Heart (tissue), 3 donors: Measurements from ENCODE around the gene CLIC6.

- RAMPAGE, long total RNA, 2 experiments, result no peak in any of the 2 experiments
Observed at GRCh38 chr21:33781266-33781679, 134.3 kb downstream of the ATP5PO start.

- RAMPAGE, long total RNA, 2 experiments, result no peak in any of the 2 experiments
Observed at GRCh38 chr21:33824490-33825035, 91.0 kb downstream of the ATP5PO start.

- RAMPAGE, long total RNA, 2 experiments, result no peak in any of the 2 experiments
Observed at GRCh38 chr21:33894752-33895178, 20.8 kb downstream of the ATP5PO start.

DNA sequence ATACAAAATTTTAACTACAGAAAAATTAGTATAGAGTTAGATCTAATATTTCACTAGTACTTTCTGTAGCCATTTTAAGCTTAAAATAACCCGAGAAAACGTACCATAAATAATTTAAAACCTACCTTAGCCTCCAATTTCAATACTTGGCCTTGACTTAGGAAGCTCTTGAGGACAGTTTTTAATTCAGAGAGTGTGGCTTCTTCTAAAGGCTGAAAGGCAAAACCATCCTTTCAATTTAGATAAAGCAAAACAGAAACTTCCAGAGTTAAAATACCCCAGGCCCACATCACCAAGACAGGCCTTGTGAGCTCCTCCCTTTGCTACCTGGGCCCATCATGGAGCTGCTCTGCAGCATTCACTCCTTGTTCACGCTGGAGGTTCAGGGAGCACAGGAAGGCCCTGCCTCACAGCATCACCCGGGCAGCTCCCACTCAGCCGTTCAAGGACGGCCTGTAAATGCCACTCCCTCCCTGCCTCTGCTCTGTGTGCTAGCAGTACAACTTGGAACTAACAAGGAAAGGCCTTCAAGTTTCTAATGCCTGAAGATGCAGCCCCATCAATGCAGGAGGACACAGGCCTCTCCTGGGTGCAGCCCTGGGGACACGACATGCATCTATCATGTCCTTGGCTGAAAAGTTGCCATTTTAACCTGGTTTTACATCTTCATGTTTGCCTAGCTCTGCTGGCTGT is 11.6 kb downstream of the ATP5PO start:
- RAMPAGE, long total RNA, 2 experiments, result no peak in any of the 2 experiments

DNA sequence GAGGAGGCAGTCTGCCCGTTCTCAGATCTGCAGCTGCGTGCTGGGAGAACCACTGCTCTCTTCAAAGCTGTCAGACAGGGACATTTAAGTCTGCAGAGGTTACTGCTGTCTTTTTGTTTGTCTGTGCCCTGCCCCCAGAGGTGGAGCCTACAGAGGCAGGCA is 15.2 kb upstream of the ATP5PO start:
- RAMPAGE, long total RNA, 2 experiments, result no peak in any of the 2 experiments

DNA sequence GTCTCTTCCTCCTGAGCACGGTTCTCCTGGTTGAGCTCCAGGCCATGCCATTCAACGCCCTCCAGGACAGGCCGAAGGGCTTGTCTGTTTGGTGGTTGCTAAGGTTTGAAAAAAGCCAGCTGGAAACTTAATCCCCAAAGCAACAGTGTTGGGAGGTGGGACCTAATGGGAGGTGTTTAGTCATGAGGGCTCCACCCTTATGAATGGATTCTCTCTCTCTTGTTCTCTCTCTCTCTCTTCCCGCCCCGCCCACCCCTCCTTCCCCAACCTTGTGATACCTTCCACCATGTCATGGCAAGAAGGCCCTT is 838 bp downstream of the KCNE1 start:
- RAMPAGE, long total RNA, 2 experiments, result no peak in any of the 2 experiments

GRCh38 chr21:34522006-34522783 is 10.2 kb upstream of the KCNE1 start:
- RAMPAGE, long total RNA, 2 experiments, result no peak in any of the 2 experiments

DNA sequence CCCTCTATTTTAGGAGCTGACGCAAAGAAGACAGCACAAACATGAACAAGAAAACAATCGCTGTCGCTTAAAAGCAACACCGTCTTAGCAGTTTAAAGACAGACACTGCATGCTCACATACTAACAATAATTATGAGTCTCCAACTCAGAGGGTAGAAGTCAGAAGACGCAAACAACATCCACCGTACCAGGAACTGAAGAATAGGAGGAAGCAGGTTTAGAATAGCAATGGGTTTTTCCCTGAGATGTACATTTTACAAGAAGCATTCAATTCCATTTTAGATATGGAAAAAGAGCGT is 34.5 kb upstream of the KCNE1 start:
- RAMPAGE, long total RNA, 2 experiments, result no peak in any of the 2 experiments

DNA sequence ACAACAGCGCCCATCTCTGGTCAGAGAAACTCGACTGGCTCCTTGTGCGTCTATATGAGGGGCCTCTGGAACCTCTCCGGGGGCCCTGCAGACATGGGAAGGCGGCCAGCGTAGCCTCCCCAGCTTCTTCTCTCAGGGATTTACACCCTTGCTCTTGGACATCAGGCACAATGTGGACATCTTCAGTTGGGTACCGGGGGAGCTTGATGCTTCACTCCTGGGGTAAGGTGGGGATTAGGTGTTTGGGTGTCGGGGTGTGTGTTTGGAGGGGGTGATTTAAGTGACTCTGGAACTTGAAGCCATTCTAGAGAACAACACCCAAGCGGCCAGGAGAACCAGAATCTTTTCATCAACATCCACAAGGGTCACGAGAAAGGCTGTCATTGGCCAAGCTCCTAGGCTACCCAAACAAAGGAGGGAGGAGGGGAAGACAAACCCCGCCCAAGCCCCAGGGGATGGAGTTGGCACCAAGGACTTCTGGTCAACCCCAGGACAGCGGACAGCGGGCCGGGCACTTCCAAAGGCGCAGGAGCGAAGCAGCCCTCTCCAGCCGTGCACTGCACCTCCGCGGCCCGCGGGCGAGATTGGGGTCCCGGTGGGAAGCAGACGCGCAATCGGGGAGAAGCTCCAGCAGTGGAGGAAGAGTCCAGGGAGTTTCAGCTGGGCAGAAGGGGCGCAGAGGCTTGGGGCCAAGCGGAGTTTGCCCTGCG is at the start of gene CLIC6:
CLIC6 (plus strand) TSS at position 484 of the 710 bp plus-strand sequence.
- RAMPAGE, long total RNA, 2 experiments, result start-site peak on the plus strand in 1 of 2 experiments, centred at position 503 of the sequence, 33 reads per replicate

DNA sequence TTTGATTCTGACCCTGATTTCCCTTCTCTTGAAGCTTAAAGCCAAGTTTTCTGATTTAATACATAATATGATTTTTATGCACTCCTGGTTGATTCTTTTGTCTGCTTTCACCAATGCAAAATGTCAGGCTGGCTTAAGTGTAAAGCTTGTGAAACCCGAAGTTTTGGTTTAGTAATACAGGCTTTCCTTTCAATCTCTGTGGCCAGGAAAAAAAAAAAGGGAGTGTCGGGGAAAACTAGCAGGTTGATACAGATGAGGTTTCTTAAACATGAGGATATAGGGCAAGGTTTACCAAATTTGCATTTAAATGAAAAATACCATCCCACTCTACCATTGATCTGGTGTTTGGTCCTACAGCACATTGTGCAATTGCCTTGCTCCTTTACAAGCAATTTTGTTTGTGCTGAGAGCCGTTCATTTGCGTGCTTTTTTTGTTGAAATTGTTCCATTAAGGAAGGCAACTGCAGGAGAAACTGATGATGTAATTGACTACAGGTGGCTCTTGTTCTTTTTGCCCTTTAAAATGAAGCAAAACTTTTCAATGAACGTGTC is 22.6 kb downstream of the CLIC6 start:
- RAMPAGE, long total RNA, 2 experiments, result no peak in any of the 2 experiments

DNA sequence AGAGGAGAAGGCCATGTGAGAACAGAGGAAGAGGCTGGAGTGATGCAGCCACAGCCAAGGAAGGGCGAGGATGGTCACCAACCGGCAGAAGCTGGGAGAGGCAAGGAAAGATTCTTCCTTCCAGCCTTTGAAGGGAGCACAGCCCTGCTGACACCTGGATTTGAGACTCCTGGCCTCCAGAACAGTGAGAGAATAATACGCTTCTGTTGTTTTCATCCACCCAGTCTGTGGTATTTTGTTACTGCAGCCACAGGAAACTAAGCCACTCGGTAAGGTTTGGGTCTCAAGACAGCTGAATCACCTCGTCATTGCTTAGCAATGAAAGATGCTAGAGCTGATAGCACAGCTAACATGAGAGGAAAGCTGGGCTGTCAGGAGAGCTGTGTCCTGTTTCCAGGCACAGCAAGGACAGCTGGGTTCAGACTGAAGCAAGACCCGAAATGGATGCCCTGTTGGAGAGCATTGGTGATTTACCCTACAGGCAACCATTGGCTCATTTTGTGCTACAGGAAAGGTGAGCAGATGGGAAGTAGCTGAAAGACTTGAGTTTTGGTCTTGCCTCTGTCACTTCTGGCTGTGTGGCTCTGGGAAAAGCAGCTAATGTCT is 57.8 kb downstream of the CLIC6 start:
- RAMPAGE, long total RNA, 2 experiments, result no peak in any of the 2 experiments

DNA sequence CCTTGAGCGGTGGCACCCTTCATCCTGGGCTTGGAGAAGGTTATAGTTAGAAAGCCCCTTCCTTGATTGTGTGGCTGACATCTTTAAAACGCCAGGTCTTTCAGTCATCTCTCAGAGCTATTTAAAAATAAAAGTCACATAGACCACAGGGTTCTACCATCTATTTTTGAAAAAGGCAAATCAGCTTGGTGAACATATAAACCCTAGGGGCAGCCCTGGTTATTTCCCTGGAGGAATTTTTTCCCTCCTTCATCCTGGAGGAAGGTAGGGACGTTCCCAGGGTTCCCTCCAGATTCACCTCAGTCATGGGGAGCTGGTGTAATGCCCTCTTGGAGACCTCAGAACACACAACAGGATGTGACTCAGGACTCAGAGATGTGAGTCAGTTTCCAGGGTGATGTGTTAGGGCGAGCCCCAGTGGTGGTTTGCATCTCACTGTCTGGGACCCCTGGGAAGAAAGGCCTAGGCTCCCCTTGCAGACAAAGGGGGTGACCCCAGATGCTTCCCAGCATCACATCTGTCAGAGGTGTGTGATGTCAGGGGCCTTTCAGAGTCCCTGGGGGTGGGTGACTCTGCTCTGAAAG is 138.6 kb downstream of the CLIC6 start:
- RAMPAGE, long total RNA, 2 experiments, result no peak in any of the 2 experiments

GRCh38 chr21:34826796-34827420 is 158.1 kb downstream of the CLIC6 start:
- RAMPAGE, long total RNA, 2 experiments, result no peak in any of the 2 experiments

GRCh38 chr21:34862163-34862942 is 186.7 kb downstream of the RUNX1 start:
- RAMPAGE, long total RNA, 2 experiments, result no peak in any of the 2 experiments

- RAMPAGE, long total RNA, 2 experiments, result no peak in any of the 2 experiments
Observed at GRCh38 chr21:34890554-34891665, 158.2 kb downstream of the RUNX1 start.

GRCh38 chr21:34924744-34925334 is 124.3 kb downstream of the RUNX1 start:
- RAMPAGE, long total RNA, 2 experiments, result no peak in any of the 2 experiments

DNA sequence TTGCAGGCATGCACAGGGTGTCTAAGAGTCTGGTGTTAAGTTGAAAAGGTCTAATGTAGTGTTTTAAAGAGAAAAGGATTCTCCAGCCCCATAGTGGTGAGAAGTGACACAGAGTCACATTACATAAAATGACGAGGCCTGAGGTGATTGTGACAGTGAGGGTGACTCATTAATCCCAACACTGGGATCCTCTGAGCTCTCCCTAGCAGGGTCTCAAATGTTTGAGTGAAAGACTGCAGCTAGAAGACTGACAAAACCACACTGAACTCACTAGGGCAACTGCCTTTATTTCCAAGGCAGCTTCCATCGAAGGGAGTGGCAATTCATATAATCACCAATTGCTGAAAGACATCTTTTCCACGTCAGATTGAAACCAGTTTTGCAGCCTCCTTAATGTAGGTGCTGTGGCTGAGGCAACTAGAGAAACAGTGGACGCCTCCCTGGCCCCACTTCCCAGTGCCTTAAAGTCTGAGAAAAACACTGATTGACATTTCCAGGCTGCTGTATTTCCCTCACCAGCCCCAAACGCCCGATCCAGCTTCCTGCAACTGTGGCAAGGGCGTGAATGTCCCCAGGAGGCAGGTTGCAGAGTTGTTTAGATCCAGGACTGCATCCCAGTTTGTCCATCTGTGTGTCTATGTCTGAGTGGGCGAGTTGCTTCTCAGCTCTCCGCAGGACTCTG is 81.4 kb downstream of the RUNX1 start:
- RAMPAGE, long total RNA, 2 experiments, result no peak in any of the 2 experiments

DNA sequence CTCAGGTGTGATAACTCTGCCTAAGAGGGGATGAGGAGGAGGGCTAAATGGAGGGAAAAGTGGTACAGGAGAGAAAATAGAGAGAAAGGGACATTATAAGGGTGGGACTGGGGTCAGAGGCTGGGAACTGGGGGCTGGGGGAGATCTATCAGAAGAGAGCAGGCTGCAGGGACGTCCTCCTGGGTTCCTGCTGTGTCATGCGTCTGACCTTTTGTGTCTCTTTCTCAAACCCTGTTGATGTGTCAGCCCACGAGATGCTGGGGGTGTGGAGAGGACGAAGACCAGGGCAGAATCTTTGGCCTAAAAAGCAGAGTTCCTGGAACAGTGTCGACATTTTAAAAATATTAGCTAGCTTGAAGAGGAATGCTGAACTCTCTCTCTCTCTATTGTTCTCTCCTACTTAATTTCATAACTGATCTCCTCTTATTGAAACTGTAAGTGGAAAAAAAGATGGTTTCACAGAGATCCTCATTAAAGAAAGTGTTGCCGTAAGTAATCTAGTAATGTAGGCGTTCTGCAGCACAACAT is 52.8 kb downstream of the RUNX1 start:
- RAMPAGE, long total RNA, 2 experiments, result no peak in any of the 2 experiments

GRCh38 chr21:35045376-35046098 is 3.6 kb downstream of the RUNX1 start:
- RAMPAGE, long total RNA, 2 experiments, result no peak in any of the 2 experiments

DNA sequence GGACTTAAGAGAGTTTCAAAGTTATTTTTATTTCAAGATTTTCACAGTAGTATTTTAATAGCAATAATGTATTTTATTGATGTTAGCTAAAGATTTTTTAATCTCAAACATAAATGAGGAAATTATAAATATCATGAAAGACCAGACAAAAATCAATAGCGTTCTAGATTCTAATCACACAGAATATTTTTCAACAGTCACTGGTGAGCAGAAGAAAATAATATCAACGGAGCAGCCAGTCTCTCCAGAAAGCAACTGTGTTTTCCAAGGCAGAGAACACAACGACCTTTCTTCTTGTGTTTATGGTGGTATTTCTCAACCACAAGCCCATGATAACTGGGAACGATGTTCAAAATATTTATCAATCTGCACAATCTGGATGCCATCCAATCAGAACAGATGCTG is 162.5 kb upstream of the RUNX1 start:
- RAMPAGE, long total RNA, 2 experiments, result no peak in any of the 2 experiments